Occipital lobe (tissue), 2 donors: Measurements from ENCODE around the genes F11R, USP21, B4GALT3, ADAMTS4 and CFAP126.

- RAMPAGE, long total RNA, result no peak
Observed at GRCh38 chr1:160407682-160409022, 7.8 kb downstream of the VANGL2 start.

DNA sequence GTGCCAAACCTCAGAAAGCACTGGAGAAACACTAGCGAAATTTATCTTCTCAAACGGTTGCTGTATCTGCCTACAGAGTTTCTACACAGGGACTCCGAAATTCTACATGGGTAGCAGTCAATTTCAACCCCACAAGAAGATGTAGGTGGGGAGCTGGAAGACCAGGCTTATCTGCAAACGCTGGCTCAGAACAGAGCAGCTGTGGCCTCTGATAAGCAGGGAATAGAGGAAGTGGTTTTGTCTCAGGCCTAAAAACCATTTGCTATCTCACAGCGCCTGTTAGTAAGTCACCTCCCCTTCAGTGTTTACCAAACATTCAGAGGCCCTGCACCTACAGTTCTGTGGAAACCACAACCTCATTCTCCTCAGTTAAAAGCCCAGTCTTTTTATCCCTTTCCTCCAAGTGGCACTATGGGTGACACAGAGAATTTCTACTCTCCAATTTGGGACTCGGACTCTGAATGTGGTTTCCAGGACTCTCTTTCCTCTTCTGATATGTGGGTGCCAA is 17.1 kb upstream of the SLAMF6 start:
- RAMPAGE, long total RNA, result no peak

DNA sequence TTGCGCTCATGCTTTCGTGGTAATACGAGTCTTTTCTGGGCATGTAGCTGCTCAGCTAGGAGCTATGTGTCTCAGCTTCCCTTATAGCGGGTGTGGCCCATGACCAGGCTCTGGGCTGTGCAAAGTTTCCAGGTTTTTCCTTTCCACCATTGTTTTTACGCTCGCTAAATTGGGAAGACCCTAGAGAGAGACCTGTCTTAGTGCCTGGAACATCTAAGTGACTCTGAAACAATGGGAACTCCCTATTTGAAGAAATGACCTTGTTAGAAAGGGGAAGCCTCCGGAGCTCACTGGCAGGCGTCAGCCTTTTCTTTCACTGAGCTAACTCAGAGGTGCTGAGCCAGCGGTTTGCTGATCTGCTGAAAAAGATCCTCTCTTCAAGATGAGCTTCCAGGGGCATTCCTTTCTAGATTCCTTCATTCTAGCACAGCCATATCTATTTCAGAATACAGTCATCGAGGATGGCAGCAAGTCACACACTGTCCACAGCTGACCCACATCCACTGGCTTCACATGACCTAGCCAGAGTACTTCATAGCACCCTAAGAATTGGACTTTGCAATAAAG is 17.1 kb downstream of the SLAMF1 start:
- RAMPAGE, long total RNA, result no peak

GRCh38 chr1:160652116-160653489 is 5.8 kb upstream of the SLAMF1 start:
- RAMPAGE, long total RNA, result no peak

DNA sequence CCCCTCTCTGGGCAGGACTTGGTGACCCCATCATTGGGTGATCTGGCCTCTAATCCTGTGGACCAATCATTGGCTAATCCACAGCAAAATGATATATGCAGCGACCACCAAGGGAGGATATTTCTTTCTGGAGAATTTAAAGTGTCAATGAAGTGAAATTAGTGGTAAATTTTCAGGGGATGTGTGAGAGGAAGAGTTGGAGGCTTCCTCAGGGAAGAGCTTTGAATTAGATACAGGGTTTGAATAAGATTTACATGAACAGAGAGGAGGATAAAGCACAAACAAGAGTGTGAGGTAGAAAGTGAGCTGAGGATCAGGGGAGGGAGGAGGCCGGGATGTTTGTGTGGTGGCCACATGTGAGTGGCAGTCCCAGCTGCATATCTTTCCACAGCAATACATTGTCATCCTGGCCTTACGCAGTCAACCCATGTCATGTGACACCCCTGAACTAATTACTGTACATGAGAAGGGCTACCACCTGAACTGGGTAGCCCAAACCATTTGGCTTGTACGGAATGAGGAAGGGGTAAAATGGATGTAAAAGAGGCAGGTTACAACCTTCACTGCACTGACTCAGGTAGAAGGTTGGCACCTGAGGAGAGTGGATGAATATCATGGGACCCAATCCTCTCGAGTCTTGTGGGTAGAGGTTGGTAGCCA is 4.1 kb downstream of the SLAMF7 start:
- RAMPAGE, long total RNA, result no peak

DNA sequence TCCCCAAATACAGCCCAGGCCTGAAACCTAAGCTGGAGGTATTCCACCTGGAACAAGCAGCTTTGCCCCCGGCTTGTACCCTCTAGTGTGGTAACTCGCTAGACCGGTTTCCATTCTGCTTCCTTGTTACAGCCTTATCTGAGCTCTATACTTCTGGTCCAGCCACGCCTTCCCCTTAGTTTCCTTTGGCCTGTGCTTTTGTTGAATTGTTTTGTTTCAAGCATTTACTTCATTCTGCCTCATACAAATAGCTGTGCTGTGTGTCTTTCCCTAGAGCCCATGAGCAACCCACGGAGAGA is 14.6 kb upstream of the LY9 start:
- RAMPAGE, long total RNA, result no peak

DNA sequence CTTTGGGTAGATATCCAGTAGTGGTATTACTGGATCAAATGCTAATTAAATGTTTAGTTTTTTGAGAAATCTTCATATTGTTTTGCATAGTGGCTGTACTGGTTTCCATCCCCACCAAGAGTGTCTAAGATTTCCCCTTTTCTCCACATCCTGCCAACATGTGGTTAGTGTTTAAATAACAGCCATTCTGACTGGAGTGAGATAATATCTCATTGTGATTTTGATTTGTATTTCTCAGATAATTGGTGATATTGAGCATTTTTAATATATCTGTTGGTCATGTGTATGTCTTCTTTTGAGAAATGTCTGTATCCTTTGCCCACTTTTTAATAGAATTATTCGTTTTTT is 5.1 kb downstream of the LY9 start:
- RAMPAGE, long total RNA, result no peak

GRCh38 chr1:161016488-161017053 is 4.4 kb downstream of the F11R start:
- RAMPAGE, long total RNA, result no peak

GRCh38 chr1:161020412-161021419 is at the start of gene F11R:
Gene F11R (minus strand): TSS chr1:161021152.
- RAMPAGE, long total RNA, result no peak

GRCh38 chr1:161065462-161065848 is 4.2 kb downstream of the ARHGAP30 start:
- RAMPAGE, long total RNA, result no peak

GRCh38 chr1:161158916-161159599 is at the start of gene USP21:
Gene USP21 (plus strand): TSS chr1:161159500.
- RAMPAGE, long total RNA, result no peak

GRCh38 chr1:161176888-161178106 is at the start of gene B4GALT3:
Gene B4GALT3 (minus strand): TSS chr1:161177507.
- RAMPAGE, long total RNA, result start-site peak on the minus strand at chr1:161177493-161177509, 413 and 61 reads in 2 replicates

GRCh38 chr1:161198827-161199503 is at the start of gene ADAMTS4:
Gene ADAMTS4 (minus strand): TSS chr1:161199054.
- RAMPAGE, long total RNA, result no peak

DNA sequence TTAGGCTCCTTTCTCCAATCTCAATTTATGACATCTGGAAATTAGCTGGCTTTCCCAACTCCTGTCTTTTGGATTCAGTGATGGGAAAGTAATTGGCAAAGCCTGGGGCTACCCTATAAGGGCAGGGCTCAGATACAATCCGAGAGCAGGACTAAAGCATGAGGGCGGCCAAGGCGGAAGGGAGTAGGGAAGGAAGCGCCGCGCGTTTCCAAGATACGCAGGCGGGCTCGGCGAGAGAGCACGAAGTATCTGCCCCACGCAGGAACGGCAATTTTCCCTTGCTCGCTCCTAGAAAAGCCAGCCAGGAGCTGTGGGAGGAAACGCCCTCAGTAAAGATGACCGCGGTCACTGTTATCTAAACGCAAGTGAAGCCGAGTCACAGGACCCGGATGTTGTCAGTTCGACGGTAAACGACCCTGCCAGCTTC is 299 bp upstream of the NDUFS2 start:
- RAMPAGE, long total RNA, result no peak

- RAMPAGE, long total RNA, result no peak
Observed at GRCh38 chr1:161216643-161217934, 2.0 kb downstream of the FCER1G start.

GRCh38 chr1:161225543-161225827 is 375 bp upstream of the TOMM40L start:
- RAMPAGE, long total RNA, result no peak

- RAMPAGE, long total RNA, result no peak
Observed at GRCh38 chr1:161365561-161366419, 1.9 kb downstream of the CFAP126 start.

- RAMPAGE, long total RNA, result no peak
Observed at GRCh38 chr1:161367330-161368168, at the start of gene CFAP126. Gene CFAP126 (minus strand): TSS chr1:161367876.

GRCh38 chr1:161400253-161400557 is 32.5 kb upstream of the CFAP126 start:
- RAMPAGE, long total RNA, result no peak

DNA sequence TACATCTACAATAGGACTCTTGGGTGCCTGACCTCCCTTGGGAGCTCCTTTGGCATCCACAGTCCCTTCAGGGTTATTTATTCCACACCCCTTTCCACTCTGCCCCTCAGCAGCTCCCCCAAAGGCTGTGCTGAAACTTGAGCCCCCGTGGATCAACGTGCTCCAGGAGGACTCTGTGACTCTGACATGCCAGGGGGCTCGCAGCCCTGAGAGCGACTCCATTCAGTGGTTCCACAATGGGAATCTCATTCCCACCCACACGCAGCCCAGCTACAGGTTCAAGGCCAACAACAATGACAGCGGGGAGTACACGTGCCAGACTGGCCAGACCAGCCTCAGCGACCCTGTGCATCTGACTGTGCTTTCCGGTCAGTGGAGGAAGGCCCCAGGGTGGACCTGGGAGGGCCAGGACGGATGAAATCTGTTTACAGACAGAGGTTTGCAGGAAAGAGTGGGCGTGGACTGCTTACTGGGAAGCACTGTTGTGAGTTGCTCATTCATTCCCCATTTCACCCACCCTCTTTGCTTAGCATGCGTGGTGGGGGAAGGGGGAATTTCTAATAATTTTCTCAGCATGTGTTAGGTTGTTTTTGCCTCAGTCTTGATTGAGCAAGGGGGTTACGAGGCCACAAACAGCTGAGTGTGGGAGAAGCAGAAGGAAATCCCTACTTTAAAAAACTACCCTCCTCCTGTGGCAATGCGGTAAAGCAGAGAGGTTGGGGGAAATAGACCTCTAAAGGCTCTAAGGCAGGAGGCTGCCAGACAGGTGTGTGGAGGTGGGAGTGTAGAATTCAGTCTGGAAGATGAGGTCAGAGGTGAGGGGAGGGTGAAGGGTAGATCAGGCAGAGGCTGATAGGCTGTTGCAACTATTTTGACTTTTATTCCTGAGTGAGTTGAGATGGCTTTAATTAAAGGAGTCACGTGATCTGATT is 1.2 kb downstream of the FCGR2A start:
- RAMPAGE, long total RNA, result no peak